Myometrial cell (primary cell): ENCODE results near the genes C19orf33 and KCNK6.

DNA sequence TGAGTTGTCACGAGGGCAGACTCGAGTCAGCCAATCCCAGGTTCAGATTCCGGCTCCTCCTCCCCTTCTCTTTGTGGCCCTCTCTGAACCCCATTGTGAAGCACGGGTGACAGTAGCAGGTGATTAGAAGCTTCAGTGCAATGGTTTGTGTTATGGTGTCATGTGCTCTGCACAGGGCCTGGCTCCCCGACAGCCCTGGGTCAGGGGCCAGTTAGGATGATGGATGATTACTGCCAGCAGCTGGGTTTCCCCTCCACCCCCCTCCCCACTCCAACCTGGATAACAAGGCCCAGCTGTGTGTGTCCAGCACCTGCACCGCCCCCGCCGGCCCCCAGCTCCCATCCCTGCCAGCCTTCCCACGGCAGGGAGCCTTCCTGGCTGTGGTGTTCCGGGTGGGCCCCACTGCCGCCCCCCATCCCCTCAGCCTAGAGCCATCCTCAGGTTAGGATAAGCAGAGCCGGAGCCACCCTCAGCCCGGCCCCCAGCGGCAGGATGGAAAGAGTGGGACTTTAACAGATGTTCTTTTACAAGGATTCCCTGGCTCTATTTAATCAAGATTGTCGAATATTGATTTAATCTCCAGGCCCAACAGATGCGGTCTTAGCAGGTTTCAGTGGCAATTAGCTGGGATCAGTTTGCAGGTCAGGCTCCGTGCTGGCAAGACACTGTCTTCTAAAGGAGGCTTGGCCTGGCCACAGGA is 156.1 kb downstream of the SIPA1L3 start:
- RAMPAGE, long total RNA, result no peak

- RAMPAGE, long total RNA, result no peak
Observed at GRCh38 chr19:38303991-38304529, at the start of gene C19orf33. Gene C19orf33, plus strand, starts transcription at chr19:38304251.

- RAMPAGE, long total RNA, result no peak
Observed at GRCh38 chr19:38319250-38320398, at the start of gene KCNK6. Gene KCNK6, plus strand, starts transcription at chr19:38319845.

- RAMPAGE, long total RNA, result no peak
Observed at GRCh38 chr19:38336752-38337539, 1.3 kb downstream of the CATSPERG start.

GRCh38 chr19:38392773-38393251 is 4.3 kb downstream of the SPRED3 start:
- RAMPAGE, long total RNA, result no peak

DNA sequence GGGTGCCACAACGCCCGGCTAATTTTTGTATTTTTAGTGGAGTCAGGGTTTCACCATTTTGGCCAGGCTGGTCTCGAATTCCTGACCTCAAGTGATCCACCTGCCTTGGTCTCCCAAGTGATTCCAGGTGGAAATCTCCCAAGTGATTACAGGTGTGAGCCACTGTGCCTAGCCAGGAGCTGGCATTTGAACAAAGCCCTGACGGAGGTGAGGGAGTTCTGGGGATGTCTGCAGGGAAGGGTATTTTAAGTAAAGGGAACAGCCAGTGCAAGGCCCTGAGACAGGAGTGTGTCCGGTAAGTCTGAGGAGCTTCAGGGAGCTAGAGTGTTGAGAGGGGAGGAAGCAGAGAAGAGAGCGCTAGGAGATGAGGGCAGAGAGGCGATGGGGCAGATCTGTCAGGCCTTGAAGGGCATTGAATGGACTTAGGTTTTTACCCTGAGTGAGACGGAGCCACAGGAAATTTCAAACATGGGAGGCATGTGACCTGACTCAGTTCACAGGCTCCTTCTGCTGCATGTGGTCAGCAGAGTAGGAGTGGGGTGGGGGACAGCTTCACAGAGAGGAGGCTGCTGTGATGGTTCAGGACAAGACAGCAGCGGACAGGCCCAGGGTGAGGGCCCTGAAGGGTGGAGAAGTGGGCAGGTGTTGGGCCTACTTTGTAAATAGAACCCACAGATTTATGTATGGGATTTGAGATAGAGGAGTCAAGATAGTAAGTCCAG is 2.6 kb upstream of the FAM98C start:
- RAMPAGE, long total RNA, result no peak

DNA sequence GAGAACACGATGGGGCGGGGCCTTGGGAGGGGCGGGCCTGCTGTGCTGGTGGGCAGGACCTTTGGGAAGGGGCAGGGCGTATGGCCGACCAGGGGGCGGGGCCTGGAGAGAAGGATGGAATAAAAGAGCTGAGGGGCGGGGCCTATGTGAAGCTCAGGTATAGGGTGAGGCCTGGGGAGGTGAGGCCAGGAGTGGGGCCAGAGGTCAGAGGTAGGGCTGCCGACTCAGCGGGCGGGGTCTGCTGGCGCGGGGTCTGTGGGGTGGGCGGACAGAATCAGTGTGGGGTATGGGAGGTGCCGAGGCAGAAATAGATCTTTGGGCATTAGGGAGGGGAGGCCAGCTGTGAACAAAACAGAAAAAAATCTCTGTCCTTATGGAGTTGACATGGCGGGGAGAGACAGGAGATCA is 19.7 kb downstream of the RYR1 start:
- RAMPAGE, long total RNA, result no peak

DNA sequence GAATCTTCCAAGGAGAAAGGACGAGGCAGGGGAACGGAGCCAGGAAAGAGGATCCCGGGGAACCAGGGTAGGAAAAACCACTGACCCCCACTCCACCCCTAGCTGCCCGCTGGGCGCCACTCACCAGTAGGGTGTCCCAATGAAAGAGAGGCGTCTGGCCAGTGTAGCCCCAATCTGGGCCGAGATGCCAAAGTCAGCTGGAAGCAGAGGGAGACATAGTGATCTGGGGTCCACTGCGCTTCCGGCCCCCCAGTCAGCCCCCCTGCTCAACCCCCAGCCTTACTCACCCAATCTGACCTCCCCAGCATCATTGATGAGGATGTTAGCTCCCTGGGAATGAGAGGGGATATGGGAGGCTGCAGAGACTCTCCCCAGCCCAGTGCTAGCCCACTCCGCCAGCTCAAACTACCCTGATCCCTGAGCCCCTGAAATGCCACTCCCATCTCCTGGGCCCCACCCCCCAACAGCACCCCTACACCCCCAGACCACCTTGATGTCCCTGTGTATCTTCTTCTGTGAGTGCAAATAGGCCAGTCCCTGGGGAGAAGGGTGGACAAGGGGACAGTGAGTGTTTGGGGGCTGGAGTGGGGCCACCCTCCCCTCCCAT is 3.9 kb downstream of the MAP4K1 start:
- RAMPAGE, long total RNA, result no peak

GRCh38 chr19:38631301-38632199 is 12.6 kb downstream of the EIF3K start:
- RAMPAGE, long total RNA, result no peak

GRCh38 chr19:38655257-38655921 is 7.9 kb downstream of the ACTN4 start:
- RAMPAGE, long total RNA, result no peak

DNA sequence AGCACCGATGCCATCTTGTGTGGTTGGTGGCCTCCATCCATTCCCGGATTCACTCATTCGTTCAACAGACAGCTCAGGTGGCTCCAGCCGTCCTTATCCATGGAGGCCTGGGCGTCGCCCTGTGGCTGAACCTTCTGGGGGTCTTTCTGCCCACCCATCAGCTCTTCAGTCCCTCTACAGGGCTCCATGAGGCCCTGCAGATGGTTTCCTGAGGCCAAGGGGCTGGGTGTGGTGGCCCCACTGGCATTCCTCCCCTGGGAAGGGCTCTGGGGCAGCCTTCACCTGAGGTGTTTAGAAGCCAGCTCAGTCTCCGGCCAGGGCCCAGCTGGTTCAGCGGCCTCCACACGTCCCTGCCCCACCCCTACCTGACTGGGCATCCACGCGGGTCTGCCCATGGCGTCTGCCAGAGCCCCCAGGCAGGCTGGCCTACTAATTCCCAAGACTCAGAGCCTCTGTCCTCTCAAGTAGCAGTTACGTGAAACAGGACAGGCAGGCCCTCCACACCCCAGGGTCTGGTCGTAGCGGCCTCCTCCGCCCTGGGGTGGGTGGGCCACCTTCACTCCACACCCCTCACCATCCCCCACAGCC is 24.6 kb downstream of the CAPN12 start:
- RAMPAGE, long total RNA, result no peak

- RAMPAGE, long total RNA, result no peak
Observed at GRCh38 chr19:38722701-38723461, 21.4 kb downstream of the CAPN12 start.

GRCh38 chr19:38727583-38727810 is 16.8 kb downstream of the CAPN12 start:
- RAMPAGE, long total RNA, result no peak

DNA sequence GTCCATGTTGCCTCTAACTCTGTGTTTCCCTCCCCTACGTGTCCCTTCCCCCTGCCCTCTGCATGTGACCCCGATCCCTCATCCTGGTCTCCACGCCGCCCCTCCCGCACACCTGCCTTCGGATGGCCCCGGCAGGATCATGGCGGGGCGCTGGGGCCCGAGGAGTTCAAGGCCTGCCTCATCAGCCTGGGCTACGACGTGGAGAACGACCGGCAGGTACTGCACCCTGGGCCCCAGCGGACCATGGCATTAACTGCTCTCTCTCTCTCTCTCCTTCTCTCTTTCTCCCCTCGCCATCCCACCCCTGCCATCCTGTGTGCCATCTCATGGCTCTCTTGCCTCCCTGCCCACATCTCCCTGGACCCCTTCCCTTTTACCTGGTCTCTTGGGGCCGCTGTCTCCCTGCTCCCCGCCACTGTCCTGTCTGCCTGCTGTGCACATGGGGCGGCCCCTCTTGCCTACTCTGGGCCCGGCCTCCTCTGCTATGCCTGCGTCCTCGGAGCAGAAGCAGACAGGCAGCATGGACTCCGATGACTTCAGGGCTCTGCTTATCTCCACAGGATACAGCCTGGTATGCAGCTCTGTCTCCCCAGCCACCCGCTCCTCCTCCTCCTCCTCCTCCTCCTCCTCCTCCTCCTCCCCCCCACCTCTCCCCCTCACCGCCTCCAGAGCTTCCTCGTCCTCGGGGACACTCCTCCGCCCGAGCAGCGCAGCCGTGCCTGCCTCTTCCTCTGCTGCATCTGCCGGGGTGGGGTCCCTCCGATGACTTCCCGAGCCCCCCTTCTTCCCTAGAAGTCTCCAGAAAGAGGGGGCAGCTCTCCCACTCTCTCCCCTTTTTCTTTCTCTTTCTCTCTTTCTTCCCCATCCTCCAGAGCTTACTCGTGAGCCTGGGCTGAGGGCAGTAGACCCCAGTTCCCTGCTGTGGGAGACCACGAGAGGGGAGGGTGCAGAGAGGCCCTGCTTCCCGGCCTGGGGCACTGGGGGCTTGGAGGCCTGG is 16.2 kb downstream of the CAPN12 start:
- RAMPAGE, long total RNA, result no peak

DNA sequence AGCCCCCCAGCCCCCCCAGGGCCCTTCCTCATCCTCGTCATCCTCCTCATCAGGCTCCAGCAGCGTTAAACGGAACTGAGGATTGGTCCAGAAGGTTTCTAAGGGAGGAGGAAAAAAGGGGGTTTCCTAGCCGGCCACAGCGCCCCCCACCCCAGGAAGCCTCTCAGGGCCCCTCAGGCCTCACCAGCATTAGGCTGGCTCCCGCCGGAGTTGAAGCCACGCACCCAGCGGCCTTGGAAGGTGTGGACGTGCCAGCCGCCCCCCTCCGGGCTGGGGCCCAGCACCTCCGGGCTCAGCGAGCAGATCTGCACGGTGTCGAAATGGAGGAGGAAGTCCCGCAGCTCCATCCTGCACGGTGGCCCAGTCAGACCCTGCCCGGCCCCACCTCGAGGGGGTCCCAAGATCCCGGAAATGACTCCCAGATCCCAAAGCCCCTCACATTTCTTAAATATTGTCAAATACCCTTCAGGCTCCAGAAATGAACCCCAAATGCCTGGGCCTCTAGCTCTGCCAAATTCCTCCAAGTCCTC is 6.9 kb downstream of the CAPN12 start:
- RAMPAGE, long total RNA, result no peak

GRCh38 chr19:38790541-38791128 is 1.6 kb downstream of the LGALS7B start:
- RAMPAGE, long total RNA, result no peak

DNA sequence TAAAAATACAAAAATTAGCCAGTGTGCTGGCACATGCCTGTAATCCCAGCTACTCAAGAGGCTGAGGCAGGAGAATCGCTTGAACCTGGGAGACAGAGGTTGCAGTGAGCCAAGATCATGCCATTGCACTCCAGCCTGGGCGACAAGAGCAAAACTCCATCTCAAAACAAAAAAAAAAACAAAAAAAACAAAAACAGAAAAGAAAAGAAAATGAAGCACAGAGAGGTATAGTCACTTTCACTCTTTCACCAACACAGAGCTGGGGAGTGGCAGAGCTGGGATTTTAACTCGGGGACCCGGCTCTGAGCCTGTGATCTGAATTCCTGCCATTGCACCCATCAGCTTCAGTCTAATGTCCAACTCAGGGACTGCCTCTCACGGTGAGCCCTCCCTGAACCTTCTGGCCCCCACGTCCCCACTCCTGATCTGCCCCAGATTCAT is 874 bp downstream of the LGALS4 start:
- RAMPAGE, long total RNA, result no peak

- RAMPAGE, long total RNA, result no peak
Observed at GRCh38 chr19:38812292-38812655, 471 bp downstream of the LGALS4 start.

- RAMPAGE, long total RNA, result no peak
Observed at GRCh38 chr19:38825820-38826302, 5.7 kb downstream of the ECH1 start.

DNA sequence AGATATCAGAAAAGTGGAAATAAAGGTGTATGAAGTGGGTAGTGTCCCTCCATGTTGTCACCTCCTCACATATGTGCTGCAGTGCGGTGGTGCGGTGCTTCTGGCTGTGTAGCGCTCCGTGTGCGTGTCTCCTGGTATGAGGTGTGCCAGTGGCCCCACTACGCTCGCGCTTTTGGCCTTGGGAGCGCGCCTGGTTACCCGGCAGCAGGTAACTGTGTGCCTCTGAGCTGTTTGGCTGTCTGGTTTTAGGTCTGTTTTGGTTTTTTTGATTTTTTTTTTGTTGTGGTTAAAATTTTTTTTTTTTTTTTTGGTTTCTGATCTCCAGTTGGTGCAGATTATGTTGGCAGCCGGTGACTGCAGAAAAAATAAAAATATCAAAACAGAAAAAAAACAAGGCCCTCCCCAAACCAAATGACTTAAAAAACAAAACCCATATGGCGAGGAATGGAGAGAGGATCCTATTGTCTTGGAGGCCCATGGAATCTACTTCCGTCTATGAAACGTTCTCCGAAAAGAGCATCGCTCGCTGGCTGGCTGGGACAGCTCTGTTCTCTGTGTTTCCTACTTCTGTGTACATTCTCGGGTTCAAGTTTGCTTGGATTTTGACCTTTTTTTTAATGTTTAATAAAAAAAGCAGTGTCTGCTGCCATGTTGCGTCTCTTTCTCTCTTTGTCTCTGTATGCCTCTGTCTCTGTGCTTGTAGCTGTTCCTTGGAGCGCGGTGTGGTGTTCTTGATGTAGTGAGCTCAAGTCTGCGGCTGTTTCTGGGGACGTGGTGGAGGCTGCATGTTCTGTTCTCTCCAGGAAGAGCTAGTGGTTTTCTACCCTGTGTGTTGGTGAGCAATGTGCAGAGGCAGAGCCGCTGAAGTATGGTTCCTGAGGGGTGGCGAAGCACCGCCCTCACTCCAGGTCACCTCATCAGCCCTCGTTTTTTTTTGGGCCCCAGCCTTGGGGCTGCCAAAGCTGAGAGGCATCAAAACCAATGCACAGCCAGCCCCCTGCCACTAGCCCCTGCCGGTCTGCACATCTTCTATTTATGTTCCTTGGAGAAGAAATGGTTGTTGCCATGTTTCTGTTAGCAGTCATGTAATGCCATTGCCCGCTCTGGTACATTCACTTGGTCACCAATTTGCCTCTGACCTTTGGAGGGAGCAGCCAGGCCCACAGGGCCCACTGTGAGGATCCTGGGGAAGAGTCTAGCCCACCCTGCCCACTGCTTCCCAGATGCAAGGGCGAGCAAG is 7.6 kb downstream of the HNRNPL start:
- RAMPAGE, long total RNA, result no peak